Fibroblast of villous mesenchyme (primary cell): ENCODE results near the gene CDK12.

DNA sequence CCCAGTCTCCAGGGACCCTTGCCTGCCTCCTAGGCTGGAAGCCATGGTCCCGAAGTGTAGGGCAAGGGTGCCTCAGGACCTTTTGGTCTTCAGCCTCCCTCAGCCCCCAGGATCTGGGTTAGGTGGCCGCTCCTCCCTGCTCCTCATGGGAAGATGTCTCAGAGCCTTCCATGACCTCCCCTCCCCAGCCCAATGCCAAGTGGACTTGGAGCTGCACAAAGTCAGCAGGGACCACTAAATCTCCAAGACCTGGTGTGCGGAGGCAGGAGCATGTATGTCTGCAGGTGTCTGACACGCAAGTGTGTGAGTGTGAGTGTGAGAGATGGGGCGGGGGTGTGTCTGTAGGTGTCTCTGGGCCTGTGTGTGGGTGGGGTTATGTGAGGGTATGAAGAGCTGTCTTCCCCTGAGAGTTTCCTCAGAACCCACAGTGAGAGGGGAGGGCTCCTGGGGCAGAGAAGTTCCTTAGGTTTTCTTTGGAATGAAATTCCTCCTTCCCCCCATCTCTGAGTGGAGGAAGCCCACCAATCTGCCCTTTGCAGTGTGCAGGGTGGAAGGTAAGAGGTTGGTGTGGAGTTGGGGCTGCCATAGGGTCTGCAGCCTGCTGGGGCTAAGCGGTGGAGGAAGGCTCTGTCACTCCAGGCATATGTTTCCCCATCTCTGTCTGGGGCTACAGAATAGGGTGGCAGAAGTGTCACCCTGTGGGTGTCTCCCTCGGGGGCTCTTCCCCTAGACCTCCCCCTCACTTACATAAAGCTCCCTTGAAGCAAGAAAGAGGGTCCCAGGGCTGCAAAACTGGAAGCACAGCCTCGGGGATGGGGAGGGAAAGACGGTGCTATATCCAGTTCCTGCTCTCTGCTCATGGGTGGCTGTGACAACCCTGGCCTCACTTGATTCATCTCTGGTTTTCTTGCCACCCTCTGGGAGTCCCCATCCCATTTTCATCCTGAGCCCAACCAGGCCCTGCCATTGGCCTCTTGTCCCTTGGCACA is 47.3 kb downstream of the FBXO47 start:
- CAGE, long polyA plus RNA = no peak

GRCh38 chr17:39026921-39027390 is 59.8 kb upstream of the FBXO47 start:
- CAGE, long polyA plus RNA = no peak

DNA sequence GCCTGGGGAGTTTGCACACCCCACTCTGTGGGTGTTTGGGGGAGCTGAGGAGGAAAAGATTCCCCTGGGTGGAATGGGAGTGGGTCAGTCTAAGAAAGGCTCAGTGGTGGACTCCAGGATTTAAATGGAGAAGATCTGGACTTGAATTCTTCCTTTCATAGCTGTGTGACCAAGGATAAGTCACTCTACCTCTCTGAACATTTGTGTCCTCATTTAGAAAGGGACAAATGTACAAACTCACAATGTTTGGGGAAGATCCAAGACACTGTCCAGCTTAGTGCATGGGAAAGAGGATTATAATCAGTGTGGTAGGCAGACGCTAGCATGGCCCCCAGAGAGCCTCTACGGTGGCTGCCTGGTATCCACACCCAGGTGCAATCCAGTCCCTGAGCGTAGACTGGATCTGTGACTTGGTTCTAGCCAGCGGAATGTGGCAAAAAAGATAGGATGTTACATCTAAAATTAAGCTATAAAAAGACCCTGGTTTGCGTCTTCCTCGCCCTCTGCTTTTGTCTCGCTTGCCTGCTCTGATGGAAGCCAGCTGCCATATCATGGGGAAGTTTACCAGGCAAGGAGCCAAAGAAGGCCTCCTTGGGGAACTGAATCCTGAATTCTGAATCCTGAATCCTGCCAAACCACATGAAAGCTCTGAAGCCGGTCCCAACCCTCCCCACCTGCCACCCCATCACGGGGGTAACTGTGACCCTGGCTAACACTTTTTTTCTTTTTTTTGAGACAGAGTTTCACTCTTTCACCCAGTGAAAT is 51.7 kb downstream of the PLXDC1 start:
- CAGE, long polyA plus RNA = no peak

GRCh38 chr17:39167398-39167954 is 1.5 kb upstream of the ARL5C start:
- CAGE, long polyA plus RNA = no peak

GRCh38 chr17:39405332-39406321 is 4.2 kb upstream of the FBXL20 start:
- CAGE, long polyA plus RNA = no peak

- CAGE, long polyA plus RNA = no peak
Observed at GRCh38 chr17:39461044-39461614, at the start of gene CDK12. Gene CDK12 (plus strand): TSS chr17:39461486.

- CAGE, long polyA plus RNA = no peak
Observed at GRCh38 chr17:39517101-39517697, 55.9 kb downstream of the CDK12 start.

DNA sequence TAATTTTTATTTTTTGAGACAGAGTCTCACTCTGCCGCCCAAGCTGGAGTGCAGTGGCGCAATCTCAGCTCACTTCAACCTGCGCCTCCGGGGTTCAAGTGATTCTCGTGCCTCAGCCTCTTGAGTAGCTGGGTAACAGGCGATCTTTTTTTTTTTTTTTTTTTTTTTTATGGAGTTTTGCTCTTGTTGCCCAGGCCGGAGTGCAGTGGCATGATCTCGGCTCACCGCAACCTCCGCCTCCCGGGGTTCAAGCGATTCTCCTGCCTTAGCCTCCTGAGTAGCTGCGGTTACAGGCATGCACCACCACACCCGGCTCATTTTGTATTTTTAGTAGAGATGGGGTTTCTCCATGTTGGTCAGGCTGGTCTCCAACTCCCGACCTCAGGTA is 63.2 kb downstream of the NEUROD2 start:
- CAGE, long polyA plus RNA = no peak

DNA sequence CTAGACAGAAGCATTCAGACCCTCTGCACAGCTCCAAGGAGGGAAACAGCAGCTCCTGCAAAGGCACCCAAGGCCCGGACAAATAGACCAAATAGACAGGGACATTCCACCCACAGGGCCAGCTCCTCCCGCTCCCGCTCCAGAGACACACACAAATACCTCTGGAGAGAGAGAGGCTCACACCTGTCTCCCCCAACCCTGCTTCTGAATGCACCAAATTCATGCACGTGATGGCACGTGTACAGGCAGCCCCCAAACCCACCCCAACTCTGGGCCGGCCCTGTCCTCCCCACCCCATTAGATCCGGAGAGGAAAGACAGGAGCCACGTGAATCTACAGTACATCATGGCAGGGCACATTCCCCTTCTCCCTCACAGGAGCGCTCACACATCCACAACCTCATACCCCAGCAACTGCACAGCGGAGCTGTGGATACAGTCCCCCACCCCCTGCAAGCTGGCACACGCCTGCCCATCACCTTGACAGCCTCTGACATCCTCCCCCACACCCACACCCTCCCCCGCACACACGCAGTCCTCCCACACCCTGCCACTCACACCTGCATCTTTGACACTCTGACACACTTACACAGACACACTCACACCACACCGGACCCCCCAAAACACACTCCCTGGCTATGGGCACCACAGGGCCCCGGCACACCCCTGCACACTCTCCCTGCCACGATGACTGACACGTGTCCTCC is 776 bp upstream of the PPP1R1B start:
- CAGE, long polyA plus RNA = no peak

DNA sequence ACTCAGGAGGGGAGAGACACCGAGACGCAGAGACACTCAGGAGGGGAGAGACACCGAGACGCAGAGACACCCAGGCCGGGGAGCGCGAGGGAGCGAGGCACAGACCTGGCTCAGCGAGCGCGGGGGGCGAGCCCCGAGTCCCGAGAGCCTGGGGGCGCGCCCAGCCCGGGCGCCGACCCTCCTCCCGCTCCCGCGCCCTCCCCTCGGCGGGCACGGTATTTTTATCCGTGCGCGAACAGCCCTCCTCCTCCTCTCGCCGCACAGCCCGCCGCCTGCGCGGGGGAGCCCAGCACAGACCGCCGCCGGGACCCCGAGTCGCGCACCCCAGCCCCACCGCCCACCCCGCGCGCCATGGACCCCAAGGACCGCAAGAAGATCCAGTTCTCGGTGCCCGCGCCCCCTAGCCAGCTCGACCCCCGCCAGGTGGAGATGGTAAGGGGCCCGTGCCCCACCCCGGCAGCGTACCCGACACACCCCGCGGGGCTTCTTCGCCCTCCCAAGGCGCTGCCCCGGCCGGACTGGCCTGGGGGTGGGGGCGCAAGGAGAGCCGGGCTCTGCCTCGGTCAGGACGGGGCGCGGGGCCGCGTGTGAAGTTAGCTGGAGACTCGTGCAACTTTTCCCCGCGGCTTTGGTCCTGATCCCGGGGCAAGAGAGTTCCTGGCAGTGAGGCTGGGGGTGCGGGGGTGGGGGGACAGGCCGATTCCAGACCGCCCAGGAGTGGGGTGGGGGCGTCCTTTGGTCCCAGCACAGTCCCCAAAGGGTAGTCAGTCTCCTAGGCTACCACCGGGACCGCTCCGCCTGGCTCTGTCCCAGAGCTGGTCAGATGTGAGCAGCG is 507 bp downstream of the PPP1R1B start:
- CAGE, long polyA plus RNA = no peak

GRCh38 chr17:39633078-39633525 is 3.8 kb upstream of the STARD3 start:
- CAGE, long polyA plus RNA = no peak

GRCh38 chr17:39662419-39662948 is 2.7 kb upstream of the TCAP start:
- CAGE, long polyA plus RNA = no peak

GRCh38 chr17:39666121-39666918 is 1.2 kb downstream of the TCAP start:
- CAGE, long polyA plus RNA = no peak

DNA sequence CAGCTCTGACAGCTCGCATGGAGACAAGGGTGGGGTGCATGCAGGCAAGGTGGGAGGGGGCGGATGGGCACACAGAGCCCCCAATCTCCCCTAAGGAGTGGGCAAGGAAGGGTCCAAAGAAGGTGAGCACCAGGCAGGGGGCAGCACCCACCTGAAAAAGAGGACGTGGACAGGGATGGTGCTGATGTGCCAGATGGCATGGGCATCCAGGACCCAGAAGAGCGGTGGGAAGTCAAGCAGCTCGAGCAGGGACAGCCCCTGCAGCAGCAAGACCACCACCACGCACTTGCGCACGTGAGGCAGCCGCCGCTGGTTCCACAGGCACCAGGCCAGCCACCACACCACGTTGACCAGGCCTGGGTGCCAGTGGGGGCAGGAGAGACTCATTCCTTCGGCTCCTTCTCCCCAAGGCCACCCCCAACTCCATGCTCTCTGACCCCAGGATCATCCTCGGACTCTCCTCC is 4.7 kb downstream of the PNMT start:
- CAGE, long polyA plus RNA = no peak

GRCh38 chr17:39705677-39706977 is 6.3 kb downstream of the ERBB2 start:
- CAGE, long polyA plus RNA = no peak

GRCh38 chr17:39753110-39753482 is 15.4 kb downstream of the GRB7 start:
- CAGE, long polyA plus RNA = no peak

GRCh38 chr17:39772312-39772818 is 34.6 kb downstream of the GRB7 start:
- CAGE, long polyA plus RNA = no peak

GRCh38 chr17:39861252-39861549 is 2.9 kb downstream of the IKZF3 start:
- CAGE, long polyA plus RNA = no peak

DNA sequence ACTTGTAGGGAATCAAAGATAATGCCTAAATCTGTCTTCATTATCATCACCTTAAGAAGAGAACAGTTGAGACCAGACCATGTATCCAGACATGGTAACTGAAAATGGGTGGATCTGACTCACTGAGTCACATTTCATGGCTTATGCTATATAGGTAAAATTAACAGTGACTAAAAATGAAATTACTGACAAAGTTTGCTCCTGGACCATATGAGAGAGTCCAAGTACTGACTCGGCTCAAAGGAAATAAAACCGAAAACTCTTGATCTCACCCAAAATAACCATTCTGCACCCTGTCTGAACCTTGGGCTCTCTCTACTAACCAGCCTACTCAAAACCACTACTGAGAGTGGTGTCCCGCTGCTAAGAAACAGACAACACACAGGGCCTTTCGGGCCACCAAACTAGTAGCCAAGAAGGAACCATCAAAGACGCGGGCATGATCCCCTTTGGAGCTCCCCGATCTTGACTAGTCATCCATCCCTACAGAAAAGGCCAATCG is 957 bp upstream of the ZPBP2 start:
- CAGE, long polyA plus RNA = no peak

DNA sequence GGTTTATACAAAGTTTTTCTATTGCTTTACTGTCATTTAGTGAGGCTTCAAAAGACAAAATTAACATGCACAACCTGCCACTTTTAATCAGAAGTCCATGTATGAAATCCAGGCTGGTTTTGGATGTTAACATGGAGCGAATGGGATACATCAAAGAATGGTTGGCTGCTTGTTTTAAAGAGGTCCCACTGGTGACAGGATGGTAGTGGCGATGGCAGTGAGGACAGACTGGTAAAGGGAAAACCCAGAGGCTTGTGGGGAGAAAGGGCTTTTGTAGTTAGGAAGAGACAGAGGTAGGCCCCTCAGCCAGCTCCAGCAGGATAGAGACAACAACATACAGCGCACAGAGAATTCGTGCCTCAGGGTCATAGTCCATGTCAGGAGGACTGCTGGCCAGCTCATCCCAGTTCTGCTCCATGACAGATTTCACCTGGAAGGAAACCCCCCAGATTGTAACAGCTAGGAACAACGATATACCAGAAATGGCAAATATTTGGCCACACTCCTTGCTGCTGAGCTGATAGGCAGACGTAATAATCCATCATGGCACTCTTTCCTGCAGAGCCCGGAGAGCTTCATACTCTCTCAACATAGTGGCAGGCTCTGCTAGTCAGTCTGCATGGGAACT is 13.8 kb downstream of the GSDMB start:
- CAGE, long polyA plus RNA = no peak